Placental pericyte (primary cell): ENCODE measurements around the genes KAT6B and DUSP13.

- CAGE, long polyA plus RNA, result no peak
These were observed 8.2 kb downstream of the ZSWIM8 start for GRCh38 chr10:73793489-73794111.

DNA sequence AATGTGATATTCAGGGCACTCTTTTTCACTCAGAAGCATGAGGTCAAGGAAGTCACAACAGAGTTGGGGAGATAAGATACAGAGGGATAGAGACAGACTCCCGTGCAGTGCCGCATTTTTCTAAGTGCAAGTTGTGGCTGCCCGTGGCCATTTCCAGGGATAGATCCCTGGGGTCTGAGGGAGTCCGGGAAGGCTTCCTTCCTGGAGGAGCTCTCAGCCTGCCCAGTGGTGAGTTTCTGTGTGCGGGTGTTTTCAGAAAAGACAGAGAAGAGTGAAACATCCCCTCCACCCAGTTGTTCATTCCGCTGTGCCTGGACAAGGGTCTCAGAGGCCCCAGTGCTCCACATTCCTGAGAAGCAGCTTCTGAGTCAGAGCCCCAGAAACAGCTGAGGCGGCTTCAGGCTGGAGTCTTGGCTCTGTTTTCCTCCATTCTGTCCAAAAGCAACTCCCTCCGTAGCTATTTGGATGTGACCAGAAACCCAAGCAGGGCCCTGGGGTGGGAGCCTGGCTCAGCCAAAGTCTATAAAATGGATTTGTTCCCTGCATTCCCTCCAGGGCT, 12.8 kb upstream of the CAMK2G start:
- CAGE, long polyA plus RNA, result no peak

GRCh38 chr10:73888921-73889657, 14.7 kb upstream of the CAMK2G start:
- CAGE, long polyA plus RNA, result no peak

DNA sequence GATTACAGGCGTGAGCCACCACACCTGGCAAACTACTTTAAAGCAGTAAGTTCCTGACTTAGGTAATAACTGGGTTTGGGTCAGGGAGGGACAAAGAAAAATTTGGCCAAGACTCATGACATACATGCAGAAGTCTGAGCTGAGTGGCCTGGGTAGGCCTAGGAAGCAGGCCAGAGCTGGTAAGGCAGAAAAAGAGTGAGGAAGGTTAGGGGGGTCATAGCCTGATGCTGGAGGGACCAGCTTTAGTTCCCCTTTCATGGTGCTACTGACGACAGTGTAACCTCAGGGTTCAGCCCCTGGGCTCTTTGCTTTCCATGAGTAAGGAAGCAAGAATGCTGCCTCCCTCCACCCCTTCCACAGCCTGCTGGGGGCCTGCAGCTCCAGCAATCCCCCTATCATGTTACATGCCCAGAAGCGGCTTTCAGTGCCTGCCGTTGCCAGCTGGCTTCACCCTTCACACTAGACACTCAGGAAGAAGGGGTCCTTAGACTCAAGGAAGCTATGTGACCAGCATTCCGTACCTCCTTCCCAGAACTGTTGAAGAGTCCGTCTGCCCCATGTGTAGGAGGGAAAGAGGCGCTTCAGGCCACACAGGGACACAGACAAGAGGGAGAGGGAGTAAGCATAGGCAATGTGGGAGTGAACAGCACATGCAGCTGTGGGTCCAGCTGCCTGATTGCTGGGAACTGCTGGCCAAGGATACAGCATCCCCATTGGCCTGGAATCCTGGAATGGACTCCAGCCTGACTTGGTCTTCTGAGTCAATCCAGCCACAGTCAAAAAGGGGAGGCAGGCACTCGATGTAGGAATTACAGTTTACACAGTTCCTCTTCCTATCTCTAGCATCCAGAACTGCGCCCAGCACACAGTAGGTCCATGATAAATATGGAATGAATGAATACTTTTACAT, 4.2 kb upstream of the PLAU start:
- CAGE, long polyA plus RNA, result no peak

- CAGE, long polyA plus RNA, result no peak
These were observed 3.6 kb downstream of the PLAU start for GRCh38 chr10:73914553-73914979.

DNA sequence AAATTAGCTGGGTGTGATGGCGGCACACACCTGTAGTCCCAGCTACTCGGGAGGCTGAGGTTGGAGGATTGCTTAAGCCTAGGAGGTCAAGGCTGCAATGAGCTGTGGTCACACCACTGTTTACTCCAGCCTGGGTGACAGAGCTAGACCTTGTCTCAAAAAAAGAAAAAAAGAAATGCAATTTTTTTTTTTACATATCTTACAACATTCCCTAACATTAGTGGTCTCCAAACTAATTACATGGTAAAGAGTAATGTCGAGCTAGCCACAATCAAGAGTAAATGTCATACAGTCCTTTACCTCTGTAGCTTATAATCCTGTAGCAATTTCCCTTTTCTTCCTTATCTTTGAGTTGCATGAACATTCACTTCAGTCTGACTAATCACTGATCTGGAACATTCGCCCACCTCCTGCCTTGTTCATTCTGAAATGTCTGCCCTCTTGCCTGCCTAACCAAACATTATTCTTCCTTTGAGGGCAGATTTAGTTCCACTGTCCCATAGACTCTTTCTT, 4.9 kb upstream of the VCL start:
- CAGE, long polyA plus RNA, result no peak

- CAGE, long polyA plus RNA, result no peak
These were observed 45.7 kb downstream of the VCL start for GRCh38 chr10:74043651-74043882.

DNA sequence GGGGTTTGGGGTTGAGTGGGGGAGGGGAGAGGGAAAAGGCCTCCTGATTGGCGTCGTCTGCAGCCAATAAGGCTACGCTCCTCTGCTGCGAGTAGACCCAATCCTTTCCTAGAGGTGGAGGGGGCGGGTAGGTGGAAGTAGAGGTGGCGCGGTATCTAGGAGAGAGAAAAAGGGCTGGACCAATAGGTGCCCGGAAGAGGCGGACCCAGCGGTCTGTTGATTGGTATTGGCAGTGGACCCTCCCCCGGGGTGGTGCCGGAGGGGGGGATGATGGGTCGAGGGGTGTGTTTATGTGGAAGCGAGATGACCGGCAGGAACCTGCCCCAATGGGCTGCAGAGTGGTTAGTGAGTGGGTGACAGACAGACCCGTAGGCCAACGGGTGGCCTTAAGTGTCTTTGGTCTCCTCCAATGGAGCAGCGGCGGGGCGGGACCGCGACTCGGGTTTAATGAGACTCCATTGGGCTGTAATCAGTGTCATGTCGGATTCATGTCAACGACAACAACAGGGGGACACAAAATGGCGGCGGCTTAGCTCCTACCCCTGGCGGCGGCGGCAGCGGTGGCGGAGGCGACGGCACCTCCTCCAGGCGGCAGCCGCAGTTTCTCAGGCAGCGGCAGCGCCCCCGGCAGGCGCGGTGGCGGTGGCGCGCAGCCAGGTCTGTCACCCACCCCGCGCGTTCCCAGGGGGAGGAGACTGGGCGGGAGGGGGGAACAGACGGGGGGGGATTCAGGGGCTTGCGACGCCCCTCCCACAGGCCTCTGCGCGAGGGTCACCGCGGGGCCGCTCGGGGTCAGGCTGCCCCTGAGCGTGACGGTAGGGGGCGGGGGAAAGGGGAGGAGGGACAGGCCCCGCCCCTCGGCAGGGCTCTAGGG, at the start of gene KAT6B:
TSS of gene KAT6B (plus strand) at position 472 of the 874 bp plus-strand sequence.
- CAGE, long polyA plus RNA, result no peak

DNA sequence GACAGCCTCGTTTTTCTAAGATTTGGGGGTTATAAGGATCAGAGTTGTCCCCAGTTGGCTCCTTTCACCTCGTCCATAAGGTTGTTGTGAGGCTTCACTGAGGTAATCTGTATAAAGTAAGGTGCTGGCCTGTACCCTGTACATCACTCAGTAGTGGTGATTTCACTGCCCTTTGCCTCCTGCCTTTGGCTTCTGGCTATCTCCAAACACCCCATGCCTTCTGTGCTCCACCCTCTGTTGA, 54.8 kb downstream of the KAT6B start:
- CAGE, long polyA plus RNA, result no peak

DNA sequence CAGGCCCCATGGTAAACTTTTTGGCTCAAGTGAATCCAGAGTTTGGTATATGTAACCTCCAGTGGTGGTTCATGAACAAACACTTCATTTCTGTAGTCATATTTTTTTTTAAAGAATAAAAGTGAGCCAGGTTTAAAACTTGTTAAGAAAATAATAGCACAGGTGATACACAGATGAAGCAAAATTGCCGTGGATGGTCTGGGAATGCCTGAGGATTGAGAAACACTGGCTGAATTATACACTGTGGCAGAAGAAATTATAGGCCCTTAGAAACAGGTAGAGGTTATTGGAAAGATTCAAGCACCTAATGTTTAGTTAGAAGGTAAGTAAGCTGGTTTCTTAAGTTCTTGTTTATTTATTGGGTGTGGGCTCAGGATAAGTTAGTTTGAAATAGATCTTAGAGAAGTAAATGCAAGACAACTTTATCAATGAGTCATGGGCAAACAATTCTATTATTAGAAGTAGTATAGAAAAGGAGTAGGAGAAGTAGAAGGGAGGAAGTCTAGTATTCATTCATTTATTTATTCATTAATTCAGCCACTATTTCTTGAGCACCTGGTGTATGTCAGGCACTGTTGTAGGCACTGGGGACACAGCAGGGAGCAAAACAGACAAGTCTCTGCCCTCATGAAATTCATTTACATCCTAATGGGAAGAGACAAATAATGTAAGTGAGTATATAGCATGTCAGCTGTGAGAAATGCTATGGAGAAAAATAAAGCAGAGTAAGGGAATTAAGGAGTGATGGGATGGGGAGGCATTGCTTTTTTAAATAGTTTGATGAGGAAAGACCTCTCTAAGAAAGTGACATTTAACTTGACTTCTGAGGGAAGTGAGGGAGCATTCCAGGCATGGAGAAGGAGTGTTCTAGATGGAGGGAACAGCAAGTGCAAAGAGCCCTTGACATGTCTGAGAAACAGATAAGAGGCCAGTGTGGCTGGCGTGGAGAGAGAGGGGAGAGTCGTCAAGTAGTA, 96.6 kb downstream of the KAT6B start:
- CAGE, long polyA plus RNA, result no peak

GRCh38 chr10:75014525-75014963, 58.9 kb downstream of the DUSP29 start:
- CAGE, long polyA plus RNA, result no peak

DNA sequence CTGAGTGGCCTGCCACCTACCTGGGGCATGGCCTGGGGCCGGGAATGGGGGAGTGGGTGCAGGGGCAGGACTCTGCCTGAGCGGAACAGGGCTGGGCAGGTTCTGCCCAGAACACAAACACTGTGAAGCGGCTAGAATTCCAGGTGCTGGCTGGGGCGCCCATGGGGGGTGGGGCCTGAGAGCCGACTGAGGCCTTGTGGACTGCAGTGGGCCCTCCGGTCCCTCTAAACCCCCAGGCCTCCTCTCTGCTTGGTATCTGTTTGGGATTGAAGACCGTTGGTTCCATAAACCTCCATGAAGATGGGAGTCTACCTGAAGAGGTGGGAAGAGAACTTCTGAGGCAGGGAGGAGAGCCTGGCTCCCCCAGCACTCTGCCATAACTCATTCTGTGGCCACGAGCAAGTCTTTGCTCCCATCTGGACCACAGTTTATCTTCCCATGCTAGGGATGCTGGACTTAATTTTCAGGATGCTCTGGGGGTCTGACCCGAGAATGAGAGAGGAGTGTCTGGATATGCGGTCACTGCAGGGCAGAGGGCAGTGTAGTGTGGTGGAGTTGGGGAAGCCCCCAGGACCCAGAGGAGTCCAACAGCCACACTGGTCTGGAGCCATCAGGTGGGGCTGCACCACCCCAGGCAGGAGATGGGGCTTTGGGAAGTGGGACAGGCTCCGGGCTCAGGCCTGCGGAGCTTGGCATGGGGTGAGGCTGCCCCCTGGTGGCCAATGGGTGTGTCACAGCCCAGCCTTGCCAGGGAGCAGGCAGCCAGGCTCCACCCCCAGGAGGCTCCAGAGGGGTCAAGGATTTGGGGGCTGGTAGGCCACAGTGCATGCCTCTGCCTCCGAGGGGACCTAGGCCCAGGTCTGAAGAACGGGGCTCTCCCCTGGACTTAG, at the start of gene DUSP13:
TSS of gene DUSP13 (minus strand) at position 104 of the 890 bp plus-strand sequence.
- CAGE, long polyA plus RNA, result no peak

- CAGE, long polyA plus RNA, result no peak
These were observed 7.9 kb upstream of the VDAC2 start for GRCh38 chr10:75202667-75203176.

- CAGE, long polyA plus RNA, result no peak
These were observed 5.8 kb downstream of the VDAC2 start for GRCh38 chr10:75216168-75216950.

- CAGE, long polyA plus RNA, result no peak
These were observed 59.6 kb upstream of the COMTD1 start for GRCh38 chr10:75295260-75295879.

- CAGE, long polyA plus RNA, result no peak
These were observed 43.4 kb downstream of the ZNF503 start for GRCh38 chr10:75358151-75358553.

DNA sequence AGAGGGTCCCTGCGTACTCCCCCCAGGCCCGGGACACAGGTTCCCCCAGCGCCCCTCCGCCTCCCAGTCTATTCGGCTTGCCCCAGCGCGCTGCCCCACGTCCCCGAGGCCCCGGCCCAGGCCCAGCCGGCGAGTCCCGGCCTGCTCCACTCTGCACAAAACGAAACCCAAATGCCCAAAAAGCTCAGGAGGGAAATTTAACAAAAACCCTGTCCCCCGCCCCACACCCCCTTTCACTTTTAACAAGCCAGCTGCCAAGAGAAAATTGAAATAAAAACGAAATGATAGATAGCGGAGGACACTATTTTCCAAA, 4.3 kb downstream of the ZNF503 start:
- CAGE, long polyA plus RNA, result no peak

- CAGE, long polyA plus RNA, result no peak
These were observed 938 bp downstream of the ZNF503 start for GRCh38 chr10:75400775-75400876.

DNA sequence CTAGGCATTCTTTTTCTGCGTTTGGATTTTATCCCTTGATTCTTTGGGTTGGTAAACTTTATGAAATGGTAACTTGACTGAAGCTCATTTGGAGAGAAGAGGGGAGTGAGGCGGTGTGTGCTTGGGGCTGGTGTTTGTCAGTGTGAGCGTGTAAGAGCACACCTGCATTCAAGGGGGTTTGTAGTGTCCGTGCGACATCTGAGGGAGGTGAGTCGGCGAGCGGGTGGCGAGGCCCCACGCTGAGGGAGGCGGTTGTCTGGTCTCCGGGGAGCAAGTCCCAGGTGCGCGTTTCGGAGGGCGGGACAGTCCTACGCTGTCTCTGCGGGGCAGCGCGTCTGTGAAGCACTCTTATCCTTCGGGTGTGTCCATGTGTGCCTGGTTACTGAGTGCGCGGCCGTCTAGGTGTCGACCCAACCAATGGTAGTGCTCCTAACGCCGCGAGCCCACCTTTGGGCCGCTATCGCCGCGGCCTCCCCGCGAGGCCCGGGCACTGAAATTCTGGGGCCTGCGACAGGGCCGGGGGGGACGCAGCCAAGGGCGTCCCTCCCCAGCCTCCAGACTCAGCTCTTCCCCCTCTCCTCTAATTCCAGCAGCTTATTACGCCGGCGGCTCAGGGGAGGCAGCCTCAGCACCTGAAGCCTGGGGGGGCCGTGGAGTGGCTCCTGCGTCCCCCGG, 2.7 kb upstream of the ZNF503 start:
- CAGE, long polyA plus RNA, result no peak

- CAGE, long polyA plus RNA, result no peak
These were observed 3.6 kb upstream of the ZNF503 start for GRCh38 chr10:75404753-75405905.